Heart right ventricle (tissue), 2 donors: ENCODE data around the gene CRIP2.

- PRO-cap, 2 experiments, result peak in 2 of 2 experiments; most common plus-strand start chr14:105474822 (in 2); most common minus-strand start chr14:105474683 (in 2)
Measured at GRCh38 chr14:105474438-105474960, at the start of gene CRIP2. CRIP2 (plus strand) TSS chr14:105474821.

DNA sequence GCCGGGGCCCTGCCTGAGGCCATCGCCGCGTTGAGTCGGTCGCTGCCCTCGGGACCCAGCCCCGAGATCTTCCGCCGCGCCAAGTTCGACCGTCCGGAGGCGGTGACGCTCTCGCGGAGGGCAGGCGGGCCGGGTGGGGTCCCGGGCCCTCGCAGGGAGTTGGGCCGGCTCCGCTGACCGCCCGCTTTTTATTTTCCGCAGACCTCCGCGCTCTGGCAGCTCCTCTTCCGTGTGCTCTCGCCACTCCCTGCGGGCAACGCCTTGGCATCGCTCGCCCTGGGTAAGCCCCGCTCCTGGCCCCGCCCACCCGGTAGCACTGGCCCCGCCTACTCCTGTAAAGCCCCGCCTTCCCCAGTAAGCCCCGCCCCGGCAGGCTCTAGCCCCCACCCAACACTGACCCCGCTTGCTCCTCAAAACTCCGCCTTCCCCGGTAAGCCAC, 394 bp downstream of the TEDC1 start:
- PRO-cap, 2 experiments, result peak in 2 of 2 experiments; most common minus-strand start position 236 of the sequence (in 2)

GRCh38 chr14:105527759-105528841, 1.7 kb downstream of the TMEM121 start:
- PRO-cap, 2 experiments, result peak in 2 of 2 experiments; most common plus-strand start chr14:105528579 (in 1); most common minus-strand start chr14:105528504 (in 2)

GRCh38 chr14:105880724-105881141, 354.4 kb downstream of the TMEM121 start:
- PRO-cap, 2 experiments, result no peak in any of the 2 experiments

- PRO-cap, 2 experiments, result no peak in any of the 2 experiments
Measured at GRCh38 chr14:106062283-106063005, 536.1 kb downstream of the TMEM121 start.

DNA sequence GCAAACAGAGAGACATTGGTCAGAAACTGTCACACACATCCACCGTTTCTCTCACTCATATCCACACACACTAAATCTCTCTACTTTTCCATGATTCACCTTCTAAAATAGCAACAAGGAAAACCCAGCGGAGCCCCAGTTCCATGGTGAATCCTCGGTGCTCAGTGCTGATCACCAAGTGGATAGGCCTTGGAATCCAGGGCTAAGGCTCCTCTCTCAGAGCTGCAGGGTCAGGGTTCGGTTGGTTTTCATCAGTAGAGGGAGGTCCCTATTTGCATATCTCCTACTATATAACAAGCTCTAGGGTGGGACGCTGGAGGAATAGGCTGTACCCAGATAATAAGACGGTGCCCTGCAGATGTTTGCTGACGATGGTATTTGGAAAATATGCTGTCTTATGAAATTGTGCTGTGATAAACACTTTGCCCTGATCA, 709.0 kb downstream of the TMEM121 start:
- PRO-cap, 2 experiments, result no peak in any of the 2 experiments

DNA sequence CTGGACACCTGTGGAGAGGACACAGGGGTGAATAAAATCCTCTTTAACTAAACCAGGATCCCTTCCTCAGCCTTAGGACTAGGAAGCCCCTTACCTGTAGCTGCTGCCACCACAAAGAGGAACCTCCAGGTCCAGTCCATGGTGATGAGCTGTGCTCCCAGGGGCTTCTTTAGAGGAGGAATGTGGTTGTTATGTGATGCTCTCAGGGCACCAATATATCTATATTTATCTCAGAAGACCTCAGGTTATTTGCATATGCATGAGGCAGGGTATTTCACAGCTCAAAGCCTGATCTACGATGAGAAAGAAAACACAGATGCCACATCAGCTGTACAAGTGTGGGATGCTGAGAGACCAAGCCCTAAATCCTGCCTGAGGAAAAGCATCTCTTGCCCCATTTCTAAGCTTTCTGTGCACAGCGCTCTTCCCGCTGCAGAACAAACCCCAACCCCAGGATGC, 1236.0 kb downstream of the TMEM121 start:
- PRO-cap, 2 experiments, result no peak in any of the 2 experiments